CD14-positive monocyte (primary cell): Measurements from ENCODE around the genes DOC2B, TLCD3A and CRK.

DNA sequence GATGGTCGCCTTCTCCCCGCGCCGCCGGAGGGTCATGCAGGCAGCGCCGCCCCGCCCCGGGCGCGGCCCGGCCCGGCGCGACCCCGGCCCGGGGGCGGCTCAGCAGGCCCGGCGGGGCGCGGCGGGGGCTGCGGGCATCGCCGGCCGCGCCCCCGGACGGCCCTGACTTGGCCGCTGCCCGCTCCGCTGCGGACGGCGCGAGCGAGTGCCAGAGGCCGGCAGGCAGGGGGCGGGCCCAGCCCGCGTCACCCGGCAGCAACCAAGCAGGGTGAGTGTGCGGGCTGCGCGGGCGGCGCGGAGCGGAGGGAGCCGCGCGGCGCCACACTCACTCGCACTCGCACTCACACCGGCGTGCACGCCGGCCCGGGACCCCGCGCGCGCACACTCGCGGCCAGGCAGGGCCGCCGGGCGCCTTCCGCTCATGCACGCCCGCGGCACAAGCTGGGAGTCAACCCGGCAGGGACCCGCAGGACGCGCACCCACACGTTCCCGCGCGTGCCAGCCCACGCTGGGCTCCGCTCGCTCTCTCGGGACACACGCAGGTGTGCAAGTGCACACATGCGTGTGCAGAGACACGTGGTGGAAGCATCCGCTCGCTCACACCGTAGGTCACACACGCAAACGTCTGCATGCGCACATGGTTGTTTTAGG is at the start of gene DOC2B:
DOC2B (minus strand) TSS at position 207 of the 651 bp plus-strand sequence.
- CAGE, long polyA plus RNA = no peak

DNA sequence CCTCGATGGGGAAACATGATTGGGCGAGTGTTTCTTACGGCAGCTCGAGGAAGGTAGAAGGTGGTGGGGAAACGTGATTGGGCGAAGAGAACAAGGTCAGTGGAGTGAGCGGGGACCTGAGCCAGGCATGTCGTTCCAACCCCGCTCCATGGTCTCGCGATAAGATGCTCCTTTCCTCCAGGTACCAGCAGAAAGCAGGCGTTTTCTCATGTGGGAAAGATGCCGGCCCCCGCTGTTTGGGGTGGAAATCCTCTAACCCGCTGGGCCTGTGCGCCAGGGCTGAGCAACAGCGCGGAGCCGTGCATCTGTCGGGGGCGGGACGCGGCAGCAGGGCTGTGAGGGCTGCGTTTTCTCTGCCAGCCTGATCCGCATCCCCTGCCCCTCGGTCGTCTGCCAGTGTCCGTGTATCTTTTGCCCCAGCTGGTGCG is 25.6 kb upstream of the DOC2B start:
- CAGE, long polyA plus RNA = no peak

- CAGE, long polyA plus RNA = no peak
Measured at GRCh38 chr17:245192-245813, 63.9 kb upstream of the DOC2B start.

- CAGE, long polyA plus RNA = no peak
Measured at GRCh38 chr17:333547-334624, 18.7 kb downstream of the RPH3AL start.

DNA sequence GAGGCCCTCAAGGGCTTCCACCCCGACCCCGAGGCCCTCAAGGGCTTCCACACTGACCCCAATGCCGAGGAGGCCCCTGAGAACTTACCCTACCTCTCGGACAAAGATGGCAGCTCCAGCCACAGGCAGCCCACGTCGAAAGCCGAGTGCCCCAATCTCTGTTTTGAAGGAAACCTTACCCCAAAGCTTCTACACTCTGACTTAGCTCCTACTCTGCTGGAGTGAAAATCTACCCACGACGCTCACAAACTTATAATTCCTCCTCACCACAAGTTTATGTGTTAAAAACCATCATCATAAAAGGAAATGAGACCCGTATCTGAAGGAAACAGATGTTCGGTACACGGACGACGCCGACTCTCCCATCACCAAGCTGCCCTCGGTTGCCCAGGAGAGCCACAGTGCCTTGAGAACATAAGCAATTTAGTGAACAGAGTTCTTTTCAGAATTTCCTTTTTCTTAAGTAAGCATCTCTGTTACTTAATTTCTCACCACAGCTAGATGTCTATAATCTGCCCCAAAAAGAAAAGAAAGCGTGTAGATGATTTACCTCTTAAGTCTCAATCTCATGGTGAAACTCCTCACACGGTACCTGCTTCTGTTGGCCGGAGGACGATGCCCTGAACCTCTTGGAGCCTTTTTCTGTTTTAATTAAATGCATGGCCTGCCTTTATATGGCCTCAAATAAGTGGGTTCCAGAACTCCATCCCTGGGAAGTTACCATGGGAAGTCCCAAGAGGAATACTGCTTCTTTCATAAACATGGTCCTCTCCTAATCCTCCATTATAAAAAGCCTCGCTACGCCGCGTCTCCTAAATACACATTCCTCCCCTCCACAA is 4.0 kb downstream of the C17orf97 start:
- CAGE, long polyA plus RNA = no peak

GRCh38 chr17:731993-732959 is at the start of gene TLCD3A:
TLCD3A (plus strand) TSS chr17:732596.
- CAGE, long polyA plus RNA = no peak

DNA sequence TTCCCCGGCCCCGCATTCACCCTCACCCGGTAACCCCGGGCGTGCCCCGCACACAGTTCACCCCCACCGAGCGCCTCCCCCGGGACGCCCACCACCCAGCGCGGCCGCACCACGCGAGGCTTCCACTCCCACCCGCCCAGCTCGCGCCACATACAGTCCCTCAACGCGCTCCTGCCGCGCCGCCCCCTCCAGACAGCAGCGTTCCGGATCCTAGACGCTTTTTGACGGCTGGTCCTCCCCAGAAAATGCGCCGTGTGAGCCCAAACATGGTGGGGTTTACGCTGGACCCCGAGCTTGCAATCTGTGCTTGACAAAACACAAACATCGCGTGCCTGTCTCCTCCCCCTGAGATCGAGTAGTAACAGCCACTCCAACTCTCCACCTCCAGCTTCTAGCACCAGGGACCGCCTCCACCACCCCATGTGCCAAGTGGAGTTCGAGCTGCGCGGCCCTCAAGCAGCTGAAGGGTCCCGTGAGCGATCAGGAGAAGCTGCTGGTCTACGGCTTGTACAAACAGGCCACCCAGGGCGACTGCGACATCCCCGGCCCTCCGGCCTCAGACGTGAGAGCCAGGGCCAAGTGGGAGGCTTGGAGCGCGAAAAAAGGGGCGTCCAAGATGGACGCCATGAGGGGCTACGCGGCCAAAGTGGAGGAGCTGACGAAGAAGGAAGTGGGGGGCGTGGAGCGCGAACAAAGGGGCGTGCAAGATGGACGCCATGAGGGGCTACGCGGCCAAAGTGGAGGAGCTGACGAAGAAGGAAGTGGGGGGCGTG is 586 bp upstream of the GEMIN4 start:
- CAGE, long polyA plus RNA = no peak

DNA sequence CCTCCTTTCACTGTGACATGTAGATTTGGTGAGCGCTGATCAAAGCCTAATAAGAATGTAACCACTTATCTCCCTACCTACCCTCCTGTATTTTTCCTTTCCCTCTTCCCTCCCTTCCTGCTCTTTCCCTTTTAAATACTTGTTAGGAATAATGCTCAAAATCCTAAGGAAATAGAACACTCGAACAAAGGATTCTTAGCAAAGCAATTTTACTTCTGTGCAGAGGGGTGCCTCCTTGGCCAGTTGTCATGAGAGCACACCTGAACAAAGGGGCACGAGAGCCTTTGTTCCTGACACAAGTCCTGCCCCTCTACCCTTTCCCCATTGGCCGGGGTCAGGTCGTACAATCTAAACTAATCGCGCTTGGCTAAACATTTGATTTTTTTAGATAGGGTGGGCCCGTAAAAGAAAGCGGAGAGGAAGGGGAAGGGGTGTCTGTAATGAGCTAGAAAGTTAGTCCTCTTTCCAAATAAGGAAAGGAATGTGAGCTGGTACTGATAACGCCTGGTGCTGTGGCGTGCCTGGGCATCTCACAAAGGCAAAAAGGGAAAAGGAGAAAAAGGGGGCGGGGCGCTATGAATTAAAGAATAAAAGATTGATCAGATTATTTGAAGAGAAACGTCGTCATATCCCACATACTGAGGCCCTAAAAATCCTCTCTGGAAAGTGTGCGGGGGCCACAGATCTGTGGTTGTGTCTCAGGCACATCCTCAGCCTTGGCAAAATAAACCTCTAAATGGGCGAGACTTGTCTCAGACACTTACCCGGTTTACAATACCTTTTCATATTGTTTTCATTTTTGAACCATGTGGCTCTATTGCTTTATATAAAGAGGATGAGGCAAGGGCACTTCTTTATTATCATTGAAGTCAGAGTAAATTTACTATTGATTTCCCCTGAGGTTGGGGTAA is 4.1 kb upstream of the GEMIN4 start:
- CAGE, long polyA plus RNA = no peak

DNA sequence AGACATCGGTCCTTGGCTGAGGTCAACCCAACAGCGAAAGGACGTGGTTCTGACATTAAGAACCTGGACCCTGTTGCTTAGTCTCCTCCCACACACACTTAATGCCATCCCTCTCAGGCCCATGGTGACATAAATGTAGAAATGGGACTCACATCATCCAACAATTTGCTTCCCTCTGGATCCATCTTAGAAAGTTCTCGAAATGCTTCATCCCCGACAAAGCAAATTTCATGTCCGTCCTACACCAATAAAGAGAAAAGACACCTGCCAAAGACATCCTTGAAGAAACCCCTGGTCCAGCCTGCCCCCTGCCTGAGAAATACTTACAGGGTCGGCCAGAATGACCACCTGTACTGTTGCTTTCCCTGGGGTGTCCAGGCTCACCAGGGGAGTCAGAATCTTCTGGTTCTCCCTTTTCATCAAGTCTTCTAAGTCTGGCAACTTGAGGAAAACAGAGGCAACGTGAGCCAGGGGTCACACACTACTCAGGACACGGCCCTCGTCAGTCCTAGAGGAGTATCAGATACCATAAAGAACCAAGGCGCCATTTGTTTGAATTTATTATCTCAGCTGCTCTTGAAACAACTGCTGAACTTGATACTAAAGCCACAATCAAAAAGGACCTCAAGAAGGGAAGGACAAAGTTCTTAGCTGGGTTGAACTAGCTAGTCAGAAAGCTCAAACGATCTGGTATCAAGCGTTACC is 12.2 kb downstream of the GLOD4 start:
- CAGE, long polyA plus RNA = no peak

DNA sequence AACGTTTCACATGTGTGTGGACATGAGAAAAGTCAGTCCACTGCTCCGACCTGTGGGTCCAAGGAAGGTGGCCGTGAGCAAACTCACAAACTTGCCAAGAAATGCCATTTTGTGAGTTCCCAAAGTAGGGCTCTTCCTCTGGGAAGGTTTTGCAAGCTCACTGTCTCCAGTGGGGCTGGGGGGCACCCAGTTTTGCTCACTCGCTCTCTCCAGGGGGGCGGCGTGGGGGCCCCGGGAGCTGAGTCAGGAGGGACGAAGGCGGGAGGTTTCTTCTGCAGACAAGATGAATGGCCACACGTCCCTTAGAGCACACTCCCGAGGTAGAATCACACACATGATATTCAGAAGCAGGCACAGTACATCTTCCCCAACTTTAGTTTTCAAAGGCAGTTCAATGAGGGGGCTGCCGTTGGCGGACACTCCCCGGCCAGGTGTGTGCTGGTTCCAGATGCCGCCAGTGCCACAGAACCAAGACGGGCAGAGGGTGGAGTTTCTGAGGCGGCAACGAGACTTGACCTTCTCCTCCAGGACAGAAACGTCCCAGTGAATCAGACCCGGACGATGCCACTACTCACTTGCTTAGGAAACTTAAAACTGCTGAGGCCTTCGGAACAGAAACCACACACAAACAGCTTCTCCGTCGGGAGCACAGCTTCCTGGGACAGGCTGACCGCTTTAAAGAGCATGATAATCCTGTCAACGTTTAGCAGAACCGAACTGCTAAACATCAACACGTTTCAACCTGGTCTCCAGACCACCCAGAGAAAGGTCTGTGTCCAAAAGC is 68.5 kb downstream of the MRM3 start:
- CAGE, long polyA plus RNA = no peak

DNA sequence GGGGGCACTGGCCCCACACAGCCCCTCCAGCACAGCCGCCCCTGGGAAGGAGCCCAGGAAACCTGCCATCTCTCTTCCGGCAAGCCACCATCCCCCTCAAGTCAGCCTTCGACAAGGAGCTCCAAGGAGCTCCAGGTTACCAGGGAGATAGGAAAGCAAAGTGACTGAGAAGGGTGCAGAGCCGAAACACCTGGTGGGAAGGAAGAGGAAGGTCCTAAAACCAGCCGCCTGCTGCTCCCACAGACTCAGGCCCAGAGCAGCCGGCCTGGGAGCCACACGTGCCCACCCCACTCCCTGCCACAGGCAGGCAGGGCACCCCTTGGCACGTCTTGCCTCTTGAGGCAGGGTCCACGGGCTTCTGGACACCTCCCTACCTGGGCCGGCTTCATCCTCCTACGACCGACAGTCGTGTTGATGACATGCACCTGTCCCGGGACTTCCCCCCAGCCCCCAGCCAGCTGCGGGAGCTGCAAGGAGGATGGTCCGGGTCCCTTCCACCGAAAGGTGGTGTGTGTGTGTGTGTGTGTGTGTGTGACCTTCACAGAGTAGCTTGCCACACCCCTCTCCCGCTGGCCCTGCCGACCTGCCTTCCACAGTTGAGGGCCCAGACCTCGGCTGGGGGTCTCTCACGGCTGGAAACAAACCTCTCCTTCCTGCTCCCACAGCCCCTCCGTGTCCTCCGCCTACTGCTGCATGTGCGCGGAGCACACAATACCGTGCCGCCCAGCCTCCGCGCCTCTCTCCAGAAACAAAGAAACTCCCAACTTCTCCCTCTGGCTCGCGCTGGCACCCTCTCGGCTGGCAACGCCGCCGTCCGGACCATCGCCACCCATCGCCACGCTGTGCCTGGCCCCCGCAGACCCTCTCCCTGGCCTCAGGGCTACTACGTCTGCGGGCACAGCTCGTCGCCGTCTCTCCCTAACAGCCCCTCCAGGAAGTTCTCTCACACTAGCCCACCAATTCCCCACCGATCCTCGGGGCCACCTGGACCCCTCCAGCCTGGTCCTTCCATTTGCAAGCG is 81.0 kb downstream of the TIMM22 start:
- CAGE, long polyA plus RNA = no peak

DNA sequence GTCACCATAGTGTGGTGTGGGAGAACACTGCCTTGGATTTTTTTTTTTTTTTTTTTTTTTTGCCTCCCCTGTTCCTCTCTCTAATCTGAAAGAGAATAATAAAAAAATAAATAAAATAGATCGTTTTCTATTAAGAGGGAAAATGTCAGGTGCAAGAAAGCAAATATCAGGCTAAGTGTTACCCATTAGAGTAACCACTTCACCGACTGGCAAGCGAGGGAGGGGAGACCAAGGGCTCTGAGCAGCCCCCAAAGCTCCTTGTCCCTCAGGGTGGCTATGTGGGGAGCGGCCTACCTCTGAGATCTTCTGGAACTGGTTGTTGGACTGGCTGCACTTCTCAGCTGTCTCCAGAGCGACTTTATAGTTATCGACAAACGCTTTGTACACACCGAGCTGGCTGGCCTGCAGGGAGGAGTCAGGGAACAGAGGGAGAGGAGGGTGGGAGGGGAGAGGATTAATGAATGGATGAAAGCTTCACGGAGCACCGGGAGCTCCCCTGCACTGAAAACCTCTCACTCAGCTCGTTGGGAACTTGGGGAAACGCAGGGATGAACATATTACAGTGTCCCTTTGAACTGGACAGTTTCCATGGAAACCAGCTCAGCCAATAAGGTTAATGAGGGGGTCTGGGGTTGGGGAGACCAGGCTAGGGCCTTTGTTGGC is 86.4 kb downstream of the TIMM22 start:
- CAGE, long polyA plus RNA = no peak

DNA sequence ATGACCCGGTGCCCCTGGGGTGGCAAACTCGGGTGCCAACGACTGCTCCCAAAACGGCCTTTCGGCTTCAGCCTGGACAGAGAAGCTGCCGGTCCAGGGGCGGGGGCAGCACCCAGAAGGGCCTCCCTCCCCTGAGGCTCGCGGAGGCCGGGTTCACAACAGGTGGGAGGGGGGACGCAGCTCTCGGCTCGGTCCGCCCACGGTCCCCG is 684 bp downstream of the ABR start:
- CAGE, long polyA plus RNA = no peak

GRCh38 chr17:1199047-1199544 is 19.3 kb upstream of the ABR start:
- CAGE, long polyA plus RNA = no peak

DNA sequence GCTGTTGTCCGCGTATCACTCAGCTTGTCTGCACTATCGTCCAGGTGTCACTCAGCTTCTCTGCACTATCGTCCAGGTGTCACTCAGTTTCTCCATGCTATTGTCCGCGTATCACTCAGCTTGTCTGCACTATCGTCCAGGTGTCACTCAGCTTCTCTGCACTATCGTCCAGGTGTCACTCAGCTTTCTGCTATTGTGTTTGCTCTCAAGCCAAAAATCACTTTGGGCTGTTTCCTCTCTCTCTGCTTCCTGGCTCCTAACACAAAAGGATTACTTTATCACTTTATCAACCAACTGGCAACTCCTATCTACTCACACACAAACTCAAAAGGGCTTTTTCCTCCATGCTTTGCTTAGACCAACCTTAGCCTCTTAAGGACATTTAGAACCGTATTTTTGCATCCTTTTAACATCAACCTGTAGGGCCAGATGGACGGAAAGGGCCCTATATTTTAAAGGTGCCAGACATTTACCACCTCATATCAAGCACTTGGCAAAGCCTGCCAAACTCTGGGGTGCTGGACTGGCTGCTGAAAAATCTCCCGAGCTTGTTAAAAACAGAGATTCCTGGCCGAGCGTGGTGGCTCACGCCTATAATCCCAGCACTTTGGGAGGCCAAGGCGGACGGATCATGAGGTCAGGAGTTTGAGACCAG is 30.8 kb upstream of the ABR start:
- CAGE, long polyA plus RNA = no peak

GRCh38 chr17:1253642-1254112 is 16.6 kb upstream of the BHLHA9 start:
- CAGE, long polyA plus RNA = no peak

DNA sequence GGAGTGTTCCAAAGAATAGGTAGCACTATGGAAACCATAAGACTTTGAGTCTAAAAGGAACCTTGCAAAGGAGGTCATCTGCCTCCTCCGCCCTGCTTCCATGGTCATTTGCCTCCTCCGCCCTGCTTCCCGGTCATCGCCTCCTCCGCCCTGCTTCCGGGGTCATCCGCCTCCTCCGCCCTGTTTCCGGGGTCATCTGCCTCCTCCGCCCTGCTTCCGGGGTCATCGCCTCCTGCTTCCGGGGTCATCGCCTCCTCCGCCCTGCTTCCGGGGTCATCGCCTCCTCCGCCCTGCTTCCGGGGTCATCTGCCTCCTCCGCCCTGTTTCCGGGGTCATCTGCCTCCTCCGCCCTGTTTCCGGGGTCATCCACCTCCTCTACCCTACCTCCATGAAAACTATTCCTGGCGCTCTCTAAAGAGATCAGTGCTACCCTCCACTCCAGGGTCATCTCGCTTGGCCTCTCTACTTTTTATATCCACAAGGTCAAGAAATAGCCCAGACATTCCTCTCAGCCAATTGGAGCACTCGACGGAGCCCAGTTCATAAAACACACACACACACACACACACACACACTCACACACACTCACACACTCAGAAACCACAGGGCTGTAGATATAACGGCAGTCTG is 44.8 kb downstream of the TRARG1 start:
- CAGE, long polyA plus RNA = no peak

GRCh38 chr17:1374491-1374869 is 25.5 kb downstream of the YWHAE start:
- CAGE, long polyA plus RNA = no peak

DNA sequence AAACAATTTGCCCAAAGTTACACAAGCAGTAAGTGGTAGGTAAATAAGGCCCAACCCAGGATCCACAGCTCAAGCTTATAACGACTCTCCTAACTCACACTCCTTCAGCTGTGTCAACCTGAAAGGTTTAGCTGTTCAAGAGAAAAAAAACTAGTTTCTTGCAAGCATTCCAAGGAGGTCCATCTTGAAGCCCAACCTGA is 6.6 kb downstream of the CRK start:
- CAGE, long polyA plus RNA = no peak

GRCh38 chr17:1455795-1456369 is at the start of gene CRK:
CRK (minus strand) TSS chr17:1456232.
- CAGE, long polyA plus RNA = no peak